Daoy (cell line): ENCODE measurements around a stretch of chr9.

DNA sequence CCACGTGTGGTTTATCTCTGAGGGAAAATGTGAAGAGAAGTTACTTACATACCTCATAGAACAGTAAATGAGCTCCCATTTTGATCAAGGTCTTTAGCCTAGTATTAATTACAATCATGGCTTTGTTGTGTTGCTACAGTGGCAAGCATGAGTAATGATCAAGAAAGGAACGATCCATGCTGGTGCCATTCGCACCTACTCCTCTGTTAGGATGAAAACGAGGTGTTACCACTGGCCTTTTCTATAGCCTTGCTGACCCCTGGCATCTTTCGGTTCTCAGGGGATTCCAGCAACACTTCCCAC lies 456.8 kb downstream of the BNC2 start:
- RAMPAGE, long total RNA = no peak

DNA sequence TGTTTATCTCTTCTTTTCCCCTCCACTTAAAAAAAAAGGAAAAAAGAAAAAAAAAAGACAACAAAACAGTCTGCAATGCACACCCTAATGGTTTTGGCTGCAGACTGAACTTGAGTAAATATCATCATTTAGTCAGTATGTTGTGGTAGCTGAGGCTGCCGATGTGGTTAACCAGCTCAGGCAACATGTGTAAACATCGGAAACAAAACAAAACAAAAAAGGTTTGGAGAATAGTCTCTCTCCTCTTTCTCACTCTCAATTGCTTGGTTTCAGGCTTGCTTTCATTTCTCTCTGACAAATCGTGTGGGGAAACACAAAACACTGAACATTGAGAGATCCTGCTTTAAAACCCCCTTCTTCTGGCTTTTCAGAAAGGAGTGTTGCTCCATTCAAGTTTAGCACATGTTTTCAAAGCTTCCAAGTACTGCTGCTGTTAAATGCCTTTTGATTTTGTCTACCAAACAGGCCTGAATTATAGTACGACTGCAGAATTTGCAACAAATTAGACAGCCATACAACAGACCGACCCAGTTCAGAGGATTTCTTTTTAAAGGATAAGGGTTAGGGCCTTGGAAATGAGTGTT lies 453.3 kb downstream of the BNC2 start:
- RAMPAGE, long total RNA = no peak

- RAMPAGE, long total RNA = no peak
These were observed 361.7 kb downstream of the BNC2 start for GRCh38 chr9:16508589-16509310.

GRCh38 chr9:16637886-16638212 lies 232.6 kb downstream of the BNC2 start:
- RAMPAGE, long total RNA = no peak

DNA sequence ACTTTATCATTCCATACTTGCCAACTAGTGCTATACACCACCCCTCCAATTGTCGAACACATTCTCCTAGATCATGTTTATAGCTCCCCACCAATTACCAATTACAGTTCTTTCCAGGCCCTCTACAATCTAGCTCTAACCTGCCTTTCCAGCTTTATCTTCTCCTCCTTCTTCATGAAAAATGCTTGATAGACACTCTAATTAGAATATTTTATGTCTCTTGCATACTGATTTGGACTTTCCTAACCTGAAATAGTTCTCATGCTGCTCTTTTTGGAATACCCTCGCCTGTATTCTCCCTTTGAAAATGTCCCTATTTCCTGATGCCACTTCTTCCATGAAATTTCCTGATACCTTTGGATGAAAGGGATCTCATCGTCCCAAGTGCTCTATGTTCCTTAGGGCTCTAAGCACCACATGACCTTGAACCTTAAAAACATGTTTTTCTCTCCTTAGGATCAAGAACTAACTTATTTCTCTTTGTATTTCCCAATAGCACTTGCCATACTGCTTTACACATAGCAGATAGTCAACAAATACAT lies 174.3 kb downstream of the BNC2 start:
- RAMPAGE, long total RNA = no peak

GRCh38 chr9:16710744-16711363 lies 159.6 kb downstream of the BNC2 start:
- RAMPAGE, long total RNA = no peak

GRCh38 chr9:16727627-16728470 lies 142.6 kb downstream of the BNC2 start:
- RAMPAGE, long total RNA = no peak

DNA sequence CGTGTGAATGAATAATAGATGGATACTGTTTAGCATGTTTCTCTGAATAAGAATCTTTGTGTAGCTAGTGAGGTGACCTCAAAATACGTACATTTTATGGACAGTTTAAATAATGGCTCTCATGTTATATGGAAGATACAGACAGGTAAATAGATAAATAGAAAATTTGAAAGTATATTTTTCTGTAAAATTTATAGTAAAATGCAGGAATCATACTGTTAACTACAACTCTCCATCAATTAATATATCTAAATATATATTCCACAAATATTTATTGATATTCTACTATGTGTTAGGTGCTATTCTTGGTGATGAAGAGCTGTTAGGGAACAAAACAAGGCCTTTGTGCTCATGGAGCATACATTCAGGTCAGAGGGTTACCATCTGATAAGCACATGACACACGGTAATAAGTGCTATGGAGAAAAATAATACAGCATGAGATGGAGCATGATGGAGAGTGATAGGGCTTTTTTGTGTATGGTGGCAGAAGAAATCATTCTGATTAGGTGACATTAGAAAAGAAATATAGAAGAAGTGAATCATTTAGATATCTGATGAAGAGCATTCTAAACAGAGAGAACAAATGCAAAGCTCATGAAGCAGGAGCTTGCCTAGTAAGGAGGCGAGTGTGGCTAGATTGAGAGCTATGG lies 182.5 kb downstream of the CNTLN start:
- RAMPAGE, long total RNA = no peak

GRCh38 chr9:18393112-18393706 lies 80.7 kb upstream of the ADAMTSL1 start:
- RAMPAGE, long total RNA = no peak

DNA sequence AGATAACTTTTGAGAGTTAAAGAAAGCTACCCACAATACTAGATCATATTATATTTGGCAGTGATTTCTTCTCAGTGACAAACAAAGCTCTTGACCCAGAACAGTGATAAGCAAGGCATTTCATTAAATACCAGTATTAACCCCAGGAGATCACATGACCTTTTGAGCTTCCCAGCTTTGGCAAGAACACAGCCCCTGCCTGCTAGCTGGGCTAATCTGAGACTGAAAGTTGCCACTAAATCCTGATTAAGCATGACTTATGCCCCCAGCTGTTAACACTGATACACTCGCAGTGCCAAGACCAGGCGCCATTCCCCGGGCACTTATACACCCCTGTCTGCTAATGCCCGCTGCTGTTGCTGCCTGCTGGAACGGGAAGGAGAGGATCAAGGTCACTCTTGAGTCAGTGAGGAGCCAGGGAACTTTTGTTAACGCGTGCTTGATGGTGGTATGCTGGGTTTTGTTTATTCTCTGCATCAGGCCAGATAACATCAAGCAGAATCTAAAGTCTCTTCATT lies 36.3 kb upstream of the ADAMTSL1 start:
- RAMPAGE, long total RNA = no peak

DNA sequence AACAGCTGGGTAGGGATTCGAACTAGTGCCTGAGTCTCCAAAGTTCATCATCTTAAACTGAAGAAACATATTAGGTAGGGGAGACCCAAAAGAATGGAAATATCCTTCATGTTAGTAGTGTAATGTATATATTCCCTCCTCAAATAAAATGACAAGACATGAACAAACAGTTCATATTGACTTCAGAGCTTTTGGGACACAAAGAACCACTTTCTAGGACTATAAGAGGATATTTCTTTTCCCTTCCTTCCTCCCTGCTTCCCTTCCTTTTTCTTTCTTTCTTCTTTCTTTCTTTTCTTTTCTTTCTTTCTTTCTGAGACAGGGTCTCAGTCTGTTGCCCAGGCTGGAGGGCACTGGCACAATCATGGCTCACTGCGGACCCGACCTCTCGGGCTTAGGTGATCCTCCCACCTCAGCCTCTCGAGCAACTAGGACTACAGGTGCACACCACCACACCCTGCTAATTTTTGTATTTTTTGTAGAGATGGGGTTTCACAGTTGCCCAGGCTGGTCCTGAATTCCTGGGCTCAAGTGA lies 10.4 kb downstream of the PLIN2 start:
- RAMPAGE, long total RNA = no peak

- RAMPAGE, long total RNA = no peak
These were observed 794 bp upstream of the PLIN2 start for GRCh38 chr9:19127897-19128675.

- RAMPAGE, long total RNA = no peak
These were observed 1.1 kb upstream of the DENND4C start for GRCh38 chr9:19229413-19229701.

DNA sequence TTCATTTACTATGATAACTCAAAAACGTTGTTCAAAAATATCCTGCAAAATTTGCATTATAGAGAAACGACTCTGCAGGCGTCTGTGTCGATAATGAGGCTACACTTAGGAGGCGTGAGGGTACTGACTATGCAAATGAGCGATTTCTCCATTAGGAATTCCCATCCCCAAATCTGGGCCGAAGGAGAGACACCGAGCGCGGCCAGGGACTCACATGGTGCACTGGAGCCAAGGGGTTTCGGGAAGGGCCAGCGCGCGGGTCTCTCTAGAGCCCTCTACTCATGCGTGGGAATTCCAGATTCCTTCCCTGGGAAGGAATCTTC lies 830 bp upstream of the DENND4C start:
- RAMPAGE, long total RNA = no peak

- RAMPAGE, long total RNA = no peak
These were observed 59.2 kb downstream of the RPS6 start for GRCh38 chr9:19320719-19321442.

DNA sequence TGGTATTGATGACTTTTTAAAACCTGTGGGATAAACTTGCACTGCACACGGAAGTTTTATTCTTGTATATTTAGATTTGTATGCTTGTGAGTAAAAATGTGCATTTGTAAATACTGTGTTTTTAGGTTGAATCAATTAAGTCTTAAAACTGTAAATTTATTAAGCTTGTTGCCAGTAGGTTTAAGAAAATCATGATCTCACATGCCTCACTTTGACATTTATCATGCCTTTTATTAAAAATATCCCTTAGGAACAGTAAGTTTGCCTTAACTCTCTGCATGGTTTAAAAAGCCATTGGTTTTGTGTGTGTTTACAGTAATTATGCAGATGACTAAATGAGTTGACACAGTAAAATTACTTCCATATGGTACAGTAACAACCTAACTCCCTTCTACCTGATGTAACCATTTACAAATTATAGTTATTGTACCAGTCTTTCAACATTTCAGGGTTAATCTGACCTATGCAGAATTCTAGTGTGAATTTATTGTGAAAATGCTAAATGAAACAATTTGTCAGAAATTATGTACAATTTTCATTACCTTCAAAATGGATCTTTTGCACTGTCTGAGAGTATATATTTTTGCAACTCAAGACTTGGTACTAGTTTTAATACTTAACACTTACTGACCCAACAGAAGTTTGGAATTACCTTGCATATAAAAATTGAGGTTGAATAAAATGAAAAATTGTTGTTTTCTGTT lies 6.4 kb downstream of the RPS6 start:
- RAMPAGE, long total RNA = no peak

GRCh38 chr9:19445175-19446078 lies 36.6 kb downstream of the ACER2 start:
- RAMPAGE, long total RNA = no peak

DNA sequence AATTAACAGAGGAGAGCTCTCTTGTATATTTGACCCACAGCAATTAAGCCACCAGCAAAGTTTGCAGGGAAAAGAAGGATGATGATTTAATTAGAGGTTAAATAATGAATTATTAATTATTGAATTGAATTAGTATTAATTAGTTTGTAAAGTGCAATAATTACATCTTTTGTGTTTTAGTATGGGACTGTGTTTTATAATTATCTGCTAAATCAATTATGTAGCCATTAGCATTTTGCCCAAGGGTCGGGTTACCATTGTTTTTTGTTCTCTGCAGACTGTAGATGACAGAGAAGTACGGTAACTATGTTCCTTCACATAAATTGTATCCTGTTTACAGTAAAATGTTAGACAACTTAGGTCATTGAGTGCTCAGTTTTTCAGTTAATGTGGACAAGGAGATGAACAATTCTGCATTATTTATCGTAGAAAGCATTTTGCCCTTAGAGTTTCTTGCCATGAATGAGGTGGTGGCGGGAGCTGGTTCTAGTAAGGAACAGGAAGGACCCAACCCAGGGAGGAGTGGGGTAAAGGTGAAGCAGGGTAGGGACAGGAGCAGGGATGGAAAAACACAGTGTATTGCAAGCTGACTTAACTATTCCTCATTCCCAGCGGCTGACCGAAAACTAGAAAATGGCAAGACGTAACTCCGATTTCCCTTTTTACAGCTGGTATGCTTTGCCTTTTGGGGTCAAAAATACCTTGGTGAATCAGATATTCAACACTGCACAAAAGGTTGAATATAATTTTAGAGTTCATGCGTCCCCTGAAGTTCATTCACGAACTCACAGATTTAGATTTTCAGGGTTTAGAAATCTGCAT lies 243.7 kb upstream of the SLC24A2 start:
- RAMPAGE, long total RNA = no peak

GRCh38 chr9:20558477-20559235 lies 63.6 kb downstream of the MLLT3 start:
- RAMPAGE, long total RNA = no peak

- RAMPAGE, long total RNA = no peak
These were observed 24.8 kb upstream of the FOCAD start for GRCh38 chr9:20659070-20659831.